Lower leg skin (tissue), 2 donors: ENCODE results near the genes MROH9 and VAMP4.

- PRO-cap, result no peak
- RAMPAGE, long total RNA, 2 experiments, result no peak in any of the 2 experiments
Observed at GRCh38 chr1:170882869-170883405, 52.4 kb upstream of the MROH9 start.

- PRO-cap, result no peak
- RAMPAGE, long total RNA, 2 experiments, result no peak in any of the 2 experiments
Observed at GRCh38 chr1:170935199-170935730, at the start of gene MROH9. Gene MROH9, plus strand, starts transcription at chr1:170935534.

DNA sequence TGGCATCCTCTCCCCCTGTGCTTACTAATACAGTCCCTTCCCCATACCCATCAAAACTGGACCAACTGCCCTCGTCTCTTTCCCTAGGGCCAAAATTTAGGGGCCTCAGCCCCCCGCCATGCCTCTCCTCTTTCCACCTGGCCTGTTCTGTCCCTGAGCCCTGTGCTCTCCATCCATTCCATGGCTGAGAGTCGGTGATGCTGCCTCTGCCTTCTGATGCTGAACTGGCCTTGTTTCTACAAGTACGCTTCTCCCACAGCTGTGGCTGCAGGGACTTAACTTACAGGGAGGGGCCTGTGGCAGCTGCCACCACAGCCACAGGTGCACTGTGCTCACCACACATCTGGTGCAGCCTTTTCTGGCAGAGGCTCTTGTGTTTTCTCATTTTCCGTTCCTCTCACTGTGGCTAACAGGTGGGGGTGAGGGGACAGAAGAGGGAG lies 4.1 kb downstream of the FMO1 start:
- PRO-cap, result no peak
- RAMPAGE, long total RNA, 2 experiments, result no peak in any of the 2 experiments

- PRO-cap, result no peak
- RAMPAGE, long total RNA, 2 experiments, result no peak in any of the 2 experiments
Observed at GRCh38 chr1:171258553-171258885, 10.2 kb downstream of the FMO1 start.

DNA sequence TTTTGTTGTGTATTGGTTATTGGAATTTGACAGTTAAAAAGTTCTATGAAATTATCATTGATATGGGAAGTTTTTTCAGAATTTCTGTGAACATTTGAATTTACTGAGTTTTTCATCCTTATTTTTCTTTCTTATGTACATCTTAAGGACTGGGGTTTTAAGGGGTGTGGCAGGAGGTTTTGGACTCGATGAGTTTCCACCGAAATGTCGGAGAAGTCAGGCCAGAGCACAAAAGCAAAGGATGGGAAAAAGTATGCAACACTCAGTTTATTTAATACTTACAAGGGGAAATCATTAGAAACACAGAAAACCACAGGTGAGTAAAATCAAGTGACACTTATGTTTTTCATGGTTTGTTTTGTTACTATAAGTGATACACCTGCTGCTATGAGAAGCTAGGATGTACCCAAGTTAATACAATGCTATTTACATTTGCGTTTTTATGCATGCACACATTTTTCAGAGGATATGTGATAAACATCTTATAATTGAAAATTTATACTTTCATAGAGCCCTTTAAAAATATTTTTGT lies 26.6 kb downstream of the PRRC2C start:
- PRO-cap, result no peak
- RAMPAGE, long total RNA, 2 experiments, result no peak in any of the 2 experiments

- PRO-cap, result no peak
- RAMPAGE, long total RNA, 2 experiments, result no peak in any of the 2 experiments
Observed at GRCh38 chr1:171529496-171529695, 44.1 kb downstream of the PRRC2C start.

DNA sequence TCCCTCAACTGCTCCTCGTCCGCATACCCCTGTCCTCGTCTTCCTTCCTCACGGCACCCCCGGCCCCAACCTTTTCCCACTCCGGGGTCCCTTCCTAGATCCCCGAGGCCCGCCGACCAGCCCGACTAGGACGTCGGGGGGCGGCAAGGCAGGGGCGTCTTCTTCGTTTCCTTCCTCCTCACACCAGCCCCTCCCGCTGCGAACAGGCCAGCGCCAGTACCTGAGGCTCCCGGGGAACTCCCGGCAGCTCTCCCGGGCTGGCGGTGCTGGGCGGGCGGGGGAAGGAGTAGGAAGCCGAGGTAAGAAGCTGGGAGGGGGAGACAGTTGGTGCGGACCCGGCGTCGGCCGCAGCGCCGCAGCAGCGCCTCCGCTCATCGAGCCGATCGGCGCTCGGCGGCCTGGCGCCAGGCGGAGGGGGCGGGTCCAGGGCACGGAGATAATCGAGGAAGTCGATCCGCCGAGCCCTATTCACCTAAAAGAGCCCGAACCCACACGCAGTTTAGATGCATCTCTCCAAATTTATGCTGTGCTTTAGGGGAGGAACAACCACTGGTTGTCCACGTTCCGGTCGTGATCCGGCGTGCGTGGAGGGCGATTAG lies at the start of gene VAMP4:
VAMP4 (minus strand) TSS at position 376 of the 599 bp plus-strand sequence.
- PRO-cap, result bidirectional peak, plus-strand start at position 467 of the sequence, minus-strand start at position 376 of the sequence
- RAMPAGE, long total RNA, 2 experiments, result start-site peak on the plus strand in 1 of 2 experiments, centred at position 446 of the sequence, 7 reads per replicate; start-site peak on the minus strand in 2 of 2 experiments, centred at positions 324 to 365 of the sequence, 119 to 883 reads per replicate

DNA sequence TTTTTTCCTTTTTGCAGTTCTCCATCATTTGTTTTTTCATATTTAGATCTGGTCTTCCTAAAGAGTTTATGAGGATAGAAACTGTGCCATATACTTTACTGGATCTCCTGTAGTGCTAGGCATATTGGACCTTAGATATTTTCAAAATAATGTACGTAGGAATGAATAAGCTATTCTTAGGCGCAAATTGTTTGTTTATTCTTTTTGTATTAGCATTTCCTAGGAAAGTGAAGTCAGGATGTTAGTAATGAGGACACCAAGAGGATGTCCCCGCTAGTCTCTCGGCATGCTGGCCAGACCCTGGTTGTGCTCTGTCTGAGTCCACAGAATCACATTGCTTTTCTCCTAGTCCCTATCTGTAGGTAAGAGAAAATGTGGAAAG lies 31.0 kb downstream of the DNM3 start:
- PRO-cap, result no peak
- RAMPAGE, long total RNA, 2 experiments, result no peak in any of the 2 experiments

- PRO-cap, result no peak
- RAMPAGE, long total RNA, 2 experiments, result no peak in any of the 2 experiments
Observed at GRCh38 chr1:172040454-172041120, 199.3 kb downstream of the DNM3 start.

GRCh38 chr1:172322061-172323045 lies 98.1 kb upstream of the C1orf105 start:
- PRO-cap, result no peak
- RAMPAGE, long total RNA, 2 experiments, result no peak in any of the 2 experiments

GRCh38 chr1:172394012-172394963 lies 26.2 kb upstream of the C1orf105 start:
- PRO-cap, result unidirectional peak, plus-strand start at chr1:172394332
- RAMPAGE, long total RNA, 2 experiments, result no peak in any of the 2 experiments

DNA sequence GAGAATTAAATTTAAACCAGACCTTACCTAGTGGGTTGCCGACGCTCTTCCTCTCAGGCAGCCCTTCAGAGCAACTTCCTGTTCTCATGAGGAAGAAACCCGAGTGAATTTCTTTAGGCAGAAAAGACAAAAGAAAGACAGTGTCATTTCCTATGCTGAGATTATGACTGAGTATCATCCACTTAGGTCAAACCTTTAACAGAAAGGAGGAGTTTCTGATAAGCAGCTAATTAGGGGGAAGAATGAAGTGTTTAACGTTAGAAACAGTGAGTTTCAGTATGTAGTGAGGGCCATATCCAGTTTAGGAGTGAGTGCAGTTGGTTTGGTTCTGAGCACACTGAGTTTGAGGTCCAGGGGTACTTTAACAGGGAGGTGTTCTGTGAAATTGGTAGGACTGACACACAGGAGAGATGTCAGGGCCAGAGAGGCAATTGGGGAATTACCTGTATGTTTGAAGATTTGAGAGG lies 38.7 kb downstream of the FASLG start:
- PRO-cap, result no peak
- RAMPAGE, long total RNA, 2 experiments, result no peak in any of the 2 experiments

DNA sequence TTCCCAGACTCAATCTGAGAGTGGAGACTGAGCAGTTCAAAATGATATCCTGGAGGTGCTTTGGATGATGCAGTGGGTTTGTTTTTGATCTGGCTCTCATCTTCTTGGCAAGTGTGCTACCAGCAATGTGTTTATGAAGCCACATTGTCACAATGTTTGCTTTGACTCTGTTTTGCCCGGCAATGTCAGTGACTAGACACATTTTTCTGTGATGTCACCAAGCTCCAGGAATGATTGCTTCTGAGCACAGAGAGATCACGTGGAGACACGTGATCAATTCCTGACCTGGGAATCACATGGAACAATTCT lies 58.7 kb downstream of the FASLG start:
- PRO-cap, result no peak
- RAMPAGE, long total RNA, 2 experiments, result no peak in any of the 2 experiments

DNA sequence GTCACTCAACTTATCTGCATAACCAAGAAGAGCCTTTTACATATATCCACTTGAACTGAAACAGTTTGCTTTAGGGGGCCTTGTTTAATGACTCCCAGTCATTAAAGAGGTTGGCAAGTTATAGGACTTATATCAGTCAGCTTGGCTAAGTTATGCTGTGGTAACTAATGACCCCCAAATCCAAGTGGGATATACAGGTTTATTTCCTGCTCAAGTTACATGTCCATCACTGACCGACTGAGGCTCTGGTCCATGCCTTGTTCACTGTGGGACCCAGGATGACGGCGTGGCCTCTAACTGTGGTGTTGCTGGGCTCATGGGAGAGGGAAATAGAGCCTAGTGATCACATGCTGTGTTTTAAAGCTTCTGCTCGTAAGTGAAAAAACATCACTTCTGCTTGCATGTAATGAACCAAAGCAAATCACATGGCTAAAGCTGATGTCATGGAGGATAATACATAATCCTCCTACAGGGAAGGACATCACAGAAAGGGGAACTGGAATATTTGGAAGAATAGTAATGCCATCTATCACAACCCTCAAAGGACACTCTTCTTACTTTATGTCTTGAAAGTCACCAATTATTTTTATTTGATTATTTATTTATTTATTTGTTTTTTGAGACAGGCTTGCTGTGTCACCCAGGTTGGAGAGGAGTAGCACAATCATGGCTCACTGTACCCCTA lies 107.5 kb downstream of the FASLG start:
- PRO-cap, result no peak
- RAMPAGE, long total RNA, 2 experiments, result no peak in any of the 2 experiments

GRCh38 chr1:173122826-173123997 lies 72.5 kb upstream of the TNFSF18 start:
- PRO-cap, result unidirectional peak, minus-strand start at chr1:173123011
- RAMPAGE, long total RNA, 2 experiments, result no peak in any of the 2 experiments

GRCh38 chr1:173205301-173206237 lies 1.6 kb downstream of the TNFSF4 start:
- PRO-cap, result no peak
- RAMPAGE, long total RNA, 2 experiments, result no peak in any of the 2 experiments

- PRO-cap, result no peak
- RAMPAGE, long total RNA, 2 experiments, result no peak in any of the 2 experiments
Observed at GRCh38 chr1:173332033-173332508, 124.9 kb upstream of the TNFSF4 start.

GRCh38 chr1:173410836-173411381 lies 66.2 kb upstream of the PRDX6 start:
- PRO-cap, result no peak
- RAMPAGE, long total RNA, 2 experiments, result no peak in any of the 2 experiments

- PRO-cap, result unidirectional peak, plus-strand start at chr1:173476735; bidirectional peak, plus-strand start at chr1:173477310, minus-strand start at chr1:173477166
- RAMPAGE, long total RNA, 2 experiments, result start-site peak on the minus strand in 1 of 2 experiments, at chr1:173476988-173477176 at its widest, 5 reads per replicate
Observed at GRCh38 chr1:173476399-173477223, 524 bp upstream of the PRDX6 start.

GRCh38 chr1:173485266-173485737 lies 8.2 kb downstream of the PRDX6 start:
- PRO-cap, result no peak
- RAMPAGE, long total RNA, 2 experiments, result no peak in any of the 2 experiments